A673 (cell line): ENCODE measurements around the genes WASHC2A, ASAH2 and DKK1.

- PRO-cap, result no peak
Measured at GRCh38 chr10:49988502-49988877, 284 bp downstream of the AGAP6 start.

- PRO-cap, result bidirectional peak, plus-strand start at chr10:50067954, minus-strand start at chr10:50067866
Measured at GRCh38 chr10:50067567-50068677, at the start of gene WASHC2A. TSS of gene WASHC2A (plus strand) at chr10:50067954.

DNA sequence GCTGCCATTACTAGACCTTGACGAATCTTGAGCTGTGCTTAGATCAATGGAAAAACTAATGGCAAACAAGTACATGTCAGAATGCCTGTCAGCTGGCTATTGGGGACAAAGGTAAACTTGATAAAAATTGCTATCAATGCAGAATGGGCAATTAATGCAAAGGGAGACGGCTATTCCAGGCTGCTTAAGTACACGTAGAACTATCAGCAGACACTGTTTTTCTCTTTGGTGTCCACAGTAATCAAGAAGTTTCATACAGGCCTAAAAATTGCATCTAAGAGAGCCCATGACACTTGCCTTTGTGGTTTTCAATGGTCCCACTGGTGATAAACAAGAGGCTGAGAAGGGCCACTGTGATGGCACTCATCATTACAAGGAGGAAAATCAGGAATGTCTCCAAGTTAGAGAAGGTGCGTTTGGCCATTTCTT lies 3.1 kb downstream of the ASAH2 start:
- PRO-cap, result no peak

- PRO-cap, result no peak
Measured at GRCh38 chr10:50251230-50251868, at the start of gene ASAH2. TSS of gene ASAH2 (minus strand) at chr10:50251516.

DNA sequence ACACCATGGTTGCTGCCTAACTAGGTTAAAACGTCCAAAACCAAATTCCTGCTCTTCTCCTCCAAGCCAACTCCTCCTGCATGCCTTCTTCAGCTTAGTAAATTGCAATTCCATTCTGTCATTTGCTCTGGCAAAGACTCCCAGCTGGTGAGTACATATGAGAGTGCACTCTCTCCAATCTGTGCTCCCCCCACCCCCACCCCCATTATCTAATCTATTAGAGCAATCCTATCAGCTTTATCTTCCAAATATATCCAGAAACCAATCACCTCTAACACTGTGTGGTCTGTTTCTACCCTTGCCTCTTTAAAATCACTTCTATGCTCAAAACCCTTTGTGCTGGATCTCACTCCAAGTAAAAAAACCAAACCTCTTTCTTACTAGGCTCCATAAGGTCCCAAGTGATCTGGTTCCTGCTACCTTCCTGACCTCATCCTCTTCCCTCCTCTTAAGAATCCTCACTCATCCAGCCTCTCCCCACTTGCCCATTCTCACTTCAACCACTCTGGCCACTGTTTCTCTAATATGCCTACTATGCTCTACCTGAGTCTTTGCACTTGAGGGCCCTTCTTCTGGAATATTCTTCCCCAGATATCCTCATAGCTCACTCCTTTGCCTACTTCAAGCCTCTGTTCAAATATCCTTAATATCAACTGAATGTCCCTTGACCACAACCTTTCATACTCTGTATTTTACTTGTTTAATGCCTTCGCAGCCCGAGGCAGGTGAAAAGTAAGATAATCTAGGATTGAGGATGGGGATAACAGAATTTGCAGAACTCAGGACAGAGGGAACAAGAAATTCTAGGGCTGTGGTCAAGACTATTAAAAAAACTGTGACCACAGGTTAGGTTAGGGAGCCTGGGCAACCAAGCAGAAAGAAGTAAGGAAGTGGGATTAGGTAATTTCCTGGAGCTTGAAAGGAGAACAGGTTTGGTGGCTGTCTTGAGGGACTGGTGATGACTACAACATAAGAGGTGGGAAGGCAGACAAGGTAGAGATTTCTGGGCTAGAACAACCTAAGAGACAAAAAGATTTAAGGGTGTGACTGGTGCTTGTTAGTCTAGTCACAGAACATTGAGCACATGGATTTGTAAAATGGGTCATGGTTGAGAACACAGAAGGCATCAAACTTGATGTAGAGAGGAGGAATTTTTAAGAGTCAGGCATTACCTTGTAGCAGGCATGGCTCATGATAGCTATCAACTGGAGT lies 123.3 kb upstream of the ASAH2 start:
- PRO-cap, result no peak

DNA sequence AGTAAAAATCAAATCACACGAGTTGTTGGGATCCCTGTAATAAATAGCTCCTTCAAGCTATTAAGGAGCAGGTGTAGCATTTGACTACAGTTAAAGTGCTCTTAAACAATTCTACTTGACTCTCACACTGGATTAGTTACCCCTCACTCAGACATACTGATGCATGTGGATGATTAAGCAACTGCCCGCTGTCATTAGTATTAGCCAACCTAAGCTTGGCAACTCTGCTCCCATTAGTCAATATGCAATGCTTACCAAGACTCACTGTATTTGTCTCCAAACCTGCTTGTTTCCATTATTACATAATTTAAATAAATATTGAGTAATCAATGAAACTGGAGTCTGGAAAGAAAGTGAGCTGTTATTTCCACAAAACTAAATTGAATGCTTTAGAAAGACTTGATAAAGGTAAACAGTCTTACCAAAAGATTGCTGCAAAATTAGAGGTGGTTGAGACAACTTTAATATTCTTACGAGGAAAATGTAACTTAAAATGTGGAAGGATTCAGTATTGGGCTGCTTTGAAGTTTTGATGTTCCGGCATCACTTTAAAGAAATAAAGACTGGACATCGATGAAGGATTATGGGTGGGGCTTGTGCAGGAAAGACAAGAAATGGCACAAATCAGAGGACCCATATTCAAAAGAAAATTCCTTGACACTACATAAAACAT lies 144.1 kb upstream of the ASAH2 start:
- PRO-cap, result no peak

GRCh38 chr10:50527498-50527980 lies 96.2 kb downstream of the SGMS1 start:
- PRO-cap, result no peak

- PRO-cap, result no peak
Measured at GRCh38 chr10:50572759-50573285, 50.9 kb downstream of the SGMS1 start.

DNA sequence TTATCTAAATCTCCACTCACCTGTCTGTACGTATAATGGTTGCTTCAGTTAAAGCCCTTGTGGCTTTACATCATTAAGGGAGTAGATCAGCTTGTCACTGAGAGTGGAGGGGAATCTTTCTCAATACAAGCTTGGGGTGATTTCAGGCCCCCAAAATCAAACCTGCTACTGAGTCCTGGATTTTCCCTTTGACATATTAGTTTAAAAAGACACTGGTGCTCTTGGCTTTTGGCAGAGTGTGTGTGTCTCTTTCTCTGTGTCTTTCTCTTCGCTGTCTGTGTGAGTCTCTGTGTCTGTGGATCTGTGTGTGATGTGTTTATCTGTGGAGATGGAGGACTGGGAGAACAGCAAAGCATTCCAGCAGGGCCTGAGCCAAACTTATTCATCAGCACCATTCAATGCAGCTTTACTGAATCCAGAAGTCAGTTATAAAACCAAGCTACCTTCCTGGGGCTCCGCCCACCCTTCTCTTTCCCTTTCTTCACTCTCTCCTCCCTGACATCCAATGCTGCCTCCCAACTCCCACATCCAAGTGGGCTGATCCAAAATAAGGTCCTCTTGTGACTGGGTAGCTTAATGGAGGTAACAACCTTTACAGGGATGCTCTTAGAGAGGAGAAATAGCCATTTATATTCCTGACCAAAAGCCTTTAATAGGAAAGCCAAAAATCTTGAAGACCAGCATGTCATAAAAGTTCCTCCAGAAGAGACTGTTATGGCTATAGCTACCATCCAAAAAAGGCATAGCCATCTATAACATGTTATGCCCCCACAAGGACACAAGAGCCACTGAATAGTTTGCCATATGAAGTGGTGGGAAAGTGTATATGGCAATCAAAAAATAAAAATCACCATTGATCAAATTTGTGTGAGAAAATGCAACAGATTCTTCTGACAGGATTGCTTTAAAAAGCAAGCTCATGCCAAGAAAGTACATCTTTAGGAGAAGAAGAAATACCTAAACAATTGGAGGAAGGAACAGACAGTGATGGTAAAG lies 3.8 kb downstream of the SGMS1 start:
- PRO-cap, result no peak

- PRO-cap, result no peak
Measured at GRCh38 chr10:50626002-50626362, 2.2 kb upstream of the SGMS1 start.

GRCh38 chr10:50701949-50702391 lies 37.8 kb upstream of the ASAH2B start:
- PRO-cap, result no peak

GRCh38 chr10:50990633-50991080 lies 83.6 kb upstream of the PRKG1 start:
- PRO-cap, result no peak

DNA sequence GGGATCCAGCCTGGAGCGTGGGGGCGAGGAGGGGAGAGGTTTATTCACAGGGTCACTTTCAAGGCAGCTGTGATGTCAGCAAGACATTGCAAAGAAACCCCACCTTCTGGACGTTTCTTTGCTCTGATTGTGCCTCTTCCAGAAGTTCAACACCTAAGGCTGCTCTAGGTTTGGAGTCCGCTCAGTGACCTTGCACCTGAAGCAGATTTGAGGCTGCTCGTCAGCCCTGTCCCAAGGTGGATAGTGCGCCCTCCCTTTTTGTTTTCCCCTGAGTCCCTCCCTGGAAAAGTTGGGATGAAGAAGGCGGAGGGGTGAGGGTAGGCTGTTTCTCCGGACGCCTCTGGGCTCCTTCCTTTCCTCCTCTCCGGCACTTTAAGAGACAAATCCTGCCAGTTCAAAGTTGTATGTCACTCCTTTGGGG lies 82.0 kb upstream of the PRKG1 start:
- PRO-cap, result no peak

GRCh38 chr10:51163963-51165056 lies 90.0 kb downstream of the PRKG1 start:
- PRO-cap, result no peak

DNA sequence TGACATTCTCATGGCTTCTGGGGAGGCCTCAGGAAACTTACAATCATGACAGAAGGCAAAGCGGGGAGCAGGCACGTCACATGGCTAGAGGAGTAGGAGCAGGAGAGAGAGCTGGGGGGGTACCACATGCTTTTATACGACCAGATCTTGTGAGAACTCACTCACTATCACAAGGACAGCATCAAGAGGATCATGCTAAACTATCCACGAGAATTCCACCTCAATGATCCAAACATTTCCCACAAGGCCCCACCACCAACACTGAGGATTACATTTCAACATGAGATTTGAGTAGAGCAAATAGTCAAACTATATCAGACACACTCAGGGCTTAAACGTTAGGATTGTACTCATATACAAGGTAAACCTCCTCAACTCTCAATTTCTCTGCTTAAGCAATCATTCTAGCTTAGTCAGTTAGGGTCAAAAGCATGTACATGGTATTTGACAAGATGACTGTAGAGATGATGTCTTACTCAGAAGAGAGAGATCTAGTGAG lies 269.9 kb downstream of the PRKG1 start:
- PRO-cap, result no peak

GRCh38 chr10:51346664-51347377 lies 272.5 kb downstream of the PRKG1 start:
- PRO-cap, result no peak

DNA sequence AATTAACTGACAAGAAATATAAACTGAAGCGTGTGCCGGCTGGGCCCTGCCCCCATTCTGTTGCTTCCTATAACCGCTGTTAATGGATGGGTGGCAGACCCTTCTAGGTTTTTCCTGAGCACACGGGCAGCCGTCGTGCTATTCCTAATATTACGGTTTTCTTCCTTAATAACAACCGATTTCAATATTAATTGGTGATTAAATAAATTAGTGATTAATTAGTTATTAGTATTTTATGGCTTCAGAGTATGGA lies 695 bp upstream of the CSTF2T start:
- PRO-cap, result bidirectional peak, plus-strand start at position 70 of the sequence, minus-strand start at position 59 of the sequence

DNA sequence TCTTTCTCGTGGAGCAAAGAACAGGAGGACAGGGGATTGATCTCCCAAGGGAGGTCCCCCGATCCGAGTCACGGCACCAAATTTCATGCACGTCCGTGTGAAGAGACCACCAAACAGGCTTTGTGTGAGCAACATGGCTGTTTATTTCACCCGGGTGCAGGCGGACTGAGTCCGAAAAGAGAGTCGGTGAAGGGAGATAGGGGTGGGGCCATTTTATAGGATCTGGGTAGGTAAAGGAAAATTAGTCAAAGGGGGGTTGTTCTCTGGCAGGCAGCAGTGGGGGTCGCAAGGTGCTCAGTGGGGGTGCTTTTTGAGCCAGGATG lies 275.1 kb upstream of the DKK1 start:
- PRO-cap, result no peak

- PRO-cap, result no peak
Measured at GRCh38 chr10:52168048-52168671, 145.9 kb upstream of the DKK1 start.

GRCh38 chr10:52314189-52314771 lies at the start of gene DKK1:
TSS of gene DKK1 (plus strand) at chr10:52314281.
- PRO-cap, result unidirectional peak, plus-strand start at chr10:52314283